Thoracic aorta endothelial cell (primary cell): ENCODE measurements around a stretch of chr10.

DNA sequence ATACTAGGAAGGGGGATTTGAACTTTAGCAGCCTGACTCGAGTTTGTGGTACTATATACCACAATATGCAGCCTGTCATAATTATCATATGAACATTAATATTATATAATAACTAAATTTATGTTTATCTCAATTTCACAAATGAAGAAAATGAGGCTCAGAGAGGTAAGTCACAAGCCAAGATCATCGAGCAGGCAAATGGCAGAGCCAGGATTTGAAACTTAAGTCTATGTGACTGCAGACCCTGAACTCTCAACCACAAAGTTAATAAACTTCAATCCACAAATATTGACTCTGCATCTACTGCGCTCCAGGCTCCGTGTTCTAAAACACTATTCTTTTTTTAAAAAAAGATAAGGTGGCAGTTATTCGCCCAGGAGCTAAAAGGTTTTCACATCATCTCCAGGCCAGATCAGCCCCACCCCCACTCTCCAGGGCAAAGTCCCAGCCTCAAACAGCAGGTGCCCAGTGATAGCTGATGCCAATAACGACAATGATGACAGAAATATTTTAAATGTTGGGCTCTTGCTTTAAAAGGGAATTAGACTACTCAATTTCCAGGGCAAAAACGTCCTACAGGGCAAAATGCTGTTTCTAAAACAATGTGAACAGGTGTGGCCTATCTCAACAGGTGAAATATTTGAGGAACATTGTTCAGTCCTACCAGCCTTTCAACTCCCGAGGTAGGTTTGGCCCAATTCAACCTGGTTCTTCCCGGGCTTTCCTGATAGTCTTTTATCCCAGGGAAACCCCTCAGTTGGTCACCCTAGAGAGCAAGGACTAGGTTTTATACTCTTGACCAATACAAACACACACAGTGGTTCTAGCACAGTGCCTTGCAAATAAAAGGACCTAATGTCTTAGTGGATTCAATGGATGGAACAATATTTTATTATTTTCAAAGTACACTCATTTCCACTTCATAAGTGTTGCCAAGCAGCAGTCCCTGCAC is 85.2 kb downstream of the SORBS1 start:
- CAGE, long polyA plus RNA, result no peak

DNA sequence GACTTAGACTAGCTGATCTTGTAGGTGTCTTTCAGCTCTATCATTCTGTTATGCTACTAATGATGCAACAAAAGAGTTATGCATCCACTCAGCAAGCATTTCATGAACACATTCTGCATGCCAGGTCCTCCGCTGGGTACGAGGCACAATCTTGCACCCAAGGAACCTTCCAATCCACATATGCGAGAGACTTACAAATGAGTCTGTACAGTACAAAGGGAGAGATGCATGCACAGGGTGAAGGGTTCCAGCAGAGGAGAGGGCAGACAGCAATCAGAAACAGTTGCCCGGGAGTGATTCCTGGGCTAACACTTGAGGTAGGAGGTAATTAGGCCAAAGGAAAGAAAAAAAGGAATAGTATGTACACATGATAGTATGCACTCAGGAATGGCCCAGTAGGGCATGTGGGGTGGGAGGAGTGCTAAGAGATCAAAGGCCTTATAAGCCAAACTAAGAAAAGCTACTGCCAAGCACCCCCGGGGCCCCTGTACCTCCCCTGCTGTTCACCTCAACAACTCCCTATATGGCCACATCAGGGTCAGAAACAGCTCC is 80.5 kb downstream of the SORBS1 start:
- CAGE, long polyA plus RNA, result no peak

DNA sequence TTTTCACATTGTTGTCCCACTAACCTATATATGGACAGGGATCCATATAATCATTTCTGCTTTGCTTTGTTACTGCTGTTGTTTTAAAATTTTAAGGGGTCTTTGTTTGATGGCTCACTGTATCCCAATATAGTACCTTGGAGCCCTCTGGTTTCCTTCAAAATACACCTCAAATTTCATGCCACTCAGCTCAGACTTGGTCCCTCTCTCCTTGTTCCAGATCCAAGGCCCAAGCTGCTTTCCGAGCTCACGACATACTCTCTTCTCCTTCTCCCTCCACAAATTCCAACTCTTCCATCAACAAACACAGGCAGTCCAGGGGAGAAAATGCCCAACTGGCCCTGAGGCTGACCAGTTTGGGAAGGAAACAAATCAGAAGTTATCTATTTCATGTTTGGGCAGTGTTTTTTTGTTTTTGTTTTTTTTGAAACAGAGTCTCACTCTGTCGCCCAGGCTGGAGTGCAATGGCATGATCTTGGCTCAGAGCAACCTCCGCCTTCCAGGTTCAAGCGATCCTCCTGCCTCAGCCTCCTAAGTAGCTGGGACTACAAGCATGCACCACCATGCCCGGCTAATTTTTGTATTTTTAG is 65.6 kb downstream of the SORBS1 start:
- CAGE, long polyA plus RNA, result no peak

DNA sequence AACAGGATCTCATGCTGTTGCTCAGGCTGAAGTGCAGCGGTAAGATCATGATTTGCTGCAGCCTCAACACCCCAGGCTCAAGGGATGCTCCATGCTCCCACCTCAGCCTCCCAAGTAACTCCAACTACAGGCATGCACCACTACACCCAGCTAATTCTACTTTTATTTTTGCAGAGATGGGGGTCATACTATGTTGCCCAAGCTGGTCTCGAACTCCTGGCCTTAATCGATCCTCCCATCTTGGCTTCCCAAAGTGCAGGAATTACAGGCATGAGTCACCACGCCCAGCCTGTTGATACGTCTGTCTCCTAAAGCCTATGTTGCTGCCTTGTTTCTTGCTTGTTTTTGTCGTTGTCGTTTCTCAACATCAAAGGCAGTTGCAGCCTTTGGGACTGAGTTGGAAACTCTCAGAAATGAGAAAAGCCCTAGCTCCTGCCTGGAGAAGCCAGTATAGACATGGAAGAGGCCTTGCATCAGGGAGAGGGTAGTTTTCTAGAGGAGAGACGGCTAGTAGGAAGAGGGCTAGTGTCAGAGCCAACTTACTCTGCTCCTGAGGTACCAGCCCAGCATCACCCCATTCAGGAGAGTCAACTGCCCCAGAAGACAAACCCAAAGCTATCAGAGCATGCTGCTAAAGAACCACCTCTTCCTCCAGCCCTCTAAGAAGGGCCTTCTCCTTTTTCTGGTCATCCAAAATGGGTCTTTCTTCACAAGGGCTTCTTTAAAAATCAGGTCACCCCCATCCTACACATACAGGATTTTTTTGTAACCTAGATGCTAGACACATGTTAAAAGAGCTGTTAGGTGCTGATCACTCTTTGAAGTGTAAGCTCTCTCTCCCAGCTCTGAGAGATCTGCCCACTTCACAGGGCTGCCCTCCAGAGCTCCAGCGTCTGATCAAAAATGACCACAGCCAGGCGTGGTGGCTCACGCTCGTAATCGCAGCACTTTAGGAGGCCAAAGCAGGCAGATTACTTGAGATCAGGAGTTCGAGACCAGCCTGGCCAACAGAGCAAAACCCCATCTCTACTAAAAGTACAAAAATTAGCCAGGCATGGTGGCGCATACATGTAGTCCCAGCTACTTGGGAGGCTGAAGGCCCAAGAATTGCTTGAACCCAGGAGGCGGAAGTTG is 49.6 kb downstream of the SORBS1 start:
- CAGE, long polyA plus RNA, result no peak

DNA sequence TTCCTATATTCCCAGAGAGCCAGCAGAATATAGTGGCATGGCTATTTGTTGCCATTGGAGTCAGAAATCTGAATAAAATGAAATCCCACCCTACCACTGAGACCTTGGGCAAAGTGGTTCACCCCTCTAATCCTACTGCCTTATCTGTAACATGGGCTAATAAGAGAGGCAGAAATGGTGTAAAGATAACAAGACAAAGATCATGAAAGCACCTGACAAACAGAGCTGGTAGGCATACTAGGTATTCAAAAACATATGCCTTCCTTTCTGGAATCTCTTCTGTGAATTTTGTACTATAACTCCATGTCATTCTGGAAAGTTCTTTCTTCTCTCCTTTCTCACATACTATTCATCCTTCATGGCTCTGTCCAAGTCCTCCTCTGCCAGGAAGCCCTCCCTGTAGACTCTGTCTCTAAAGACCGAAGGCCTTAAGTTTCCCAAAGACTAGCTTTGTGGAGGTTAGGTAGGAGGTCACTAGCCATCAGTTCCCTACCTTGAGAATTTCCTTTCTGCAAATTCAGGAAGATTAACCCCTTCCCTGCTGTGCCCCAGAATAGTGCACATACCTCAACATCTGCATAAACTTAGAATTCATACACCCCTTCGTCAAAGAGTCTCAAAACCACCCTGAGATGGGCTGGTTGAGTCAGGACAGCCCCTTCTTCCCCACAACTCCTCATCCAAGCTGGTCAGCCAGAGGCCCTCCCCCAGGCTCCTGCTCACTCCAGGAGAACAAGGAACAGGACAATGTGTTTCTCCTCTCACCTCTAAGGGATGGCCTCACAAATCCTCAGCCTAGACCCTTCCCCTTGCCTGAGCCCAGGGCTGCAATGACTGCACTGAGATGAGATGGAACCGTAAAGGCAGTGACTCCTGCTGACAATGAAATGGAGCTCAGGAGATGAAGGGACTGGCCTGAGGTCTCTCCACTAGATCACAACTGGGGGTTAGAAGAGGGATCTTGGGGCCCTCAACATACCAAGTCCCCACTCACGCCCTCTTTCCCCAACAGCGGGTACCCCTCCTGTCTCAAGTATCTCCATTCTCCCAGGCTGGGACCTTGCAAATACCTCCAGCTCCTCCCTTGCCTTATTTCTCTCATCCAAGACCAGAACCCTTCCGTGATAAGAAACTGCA is 20.5 kb downstream of the SORBS1 start:
- CAGE, long polyA plus RNA, result no peak

- CAGE, long polyA plus RNA, result no peak
These were observed 817 bp downstream of the SORBS1 start for GRCh38 chr10:95559976-95561132.

- CAGE, long polyA plus RNA, result no peak
These were observed 28.0 kb downstream of the ALDH18A1 start for GRCh38 chr10:95628158-95629361.

DNA sequence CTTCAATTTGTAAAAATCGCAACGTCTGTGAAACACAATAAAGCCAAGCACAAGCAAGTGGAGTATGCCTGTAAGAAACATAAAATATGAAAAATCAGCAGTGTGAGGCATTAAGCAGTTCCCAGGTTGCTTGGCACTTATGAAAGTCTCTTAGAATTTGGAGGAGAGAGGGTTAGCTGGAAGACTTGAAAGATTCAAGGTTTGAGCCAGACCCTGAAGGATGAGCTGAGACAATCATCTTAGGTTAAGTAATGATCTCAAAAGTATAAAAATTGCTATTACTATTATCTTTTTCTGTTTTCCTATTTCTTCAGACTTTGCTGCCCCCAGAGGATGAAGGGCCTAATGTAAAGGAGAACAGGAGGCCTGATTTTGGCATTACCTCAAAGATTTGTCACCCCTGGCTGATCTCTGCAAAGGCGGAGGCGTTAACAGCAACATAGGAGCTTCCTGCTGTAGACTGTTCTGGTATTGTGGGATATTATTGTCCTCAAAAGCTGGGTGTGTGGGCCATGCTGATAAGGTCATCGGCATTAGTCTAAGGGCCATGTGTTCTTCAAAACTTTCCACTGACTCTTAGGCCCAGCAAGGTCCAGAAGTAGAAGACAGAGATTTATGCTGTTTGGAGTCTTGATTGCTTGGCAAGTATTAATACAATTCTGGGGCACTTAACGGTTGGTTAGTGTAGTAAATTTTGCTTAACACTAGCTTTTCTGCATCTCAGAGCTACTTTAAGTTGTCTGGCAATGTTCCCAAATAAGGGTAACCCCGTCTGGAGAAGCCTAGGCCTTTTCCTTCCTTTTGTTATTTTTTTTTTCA is 14.2 kb upstream of the ENTPD1 start:
- CAGE, long polyA plus RNA, result no peak

DNA sequence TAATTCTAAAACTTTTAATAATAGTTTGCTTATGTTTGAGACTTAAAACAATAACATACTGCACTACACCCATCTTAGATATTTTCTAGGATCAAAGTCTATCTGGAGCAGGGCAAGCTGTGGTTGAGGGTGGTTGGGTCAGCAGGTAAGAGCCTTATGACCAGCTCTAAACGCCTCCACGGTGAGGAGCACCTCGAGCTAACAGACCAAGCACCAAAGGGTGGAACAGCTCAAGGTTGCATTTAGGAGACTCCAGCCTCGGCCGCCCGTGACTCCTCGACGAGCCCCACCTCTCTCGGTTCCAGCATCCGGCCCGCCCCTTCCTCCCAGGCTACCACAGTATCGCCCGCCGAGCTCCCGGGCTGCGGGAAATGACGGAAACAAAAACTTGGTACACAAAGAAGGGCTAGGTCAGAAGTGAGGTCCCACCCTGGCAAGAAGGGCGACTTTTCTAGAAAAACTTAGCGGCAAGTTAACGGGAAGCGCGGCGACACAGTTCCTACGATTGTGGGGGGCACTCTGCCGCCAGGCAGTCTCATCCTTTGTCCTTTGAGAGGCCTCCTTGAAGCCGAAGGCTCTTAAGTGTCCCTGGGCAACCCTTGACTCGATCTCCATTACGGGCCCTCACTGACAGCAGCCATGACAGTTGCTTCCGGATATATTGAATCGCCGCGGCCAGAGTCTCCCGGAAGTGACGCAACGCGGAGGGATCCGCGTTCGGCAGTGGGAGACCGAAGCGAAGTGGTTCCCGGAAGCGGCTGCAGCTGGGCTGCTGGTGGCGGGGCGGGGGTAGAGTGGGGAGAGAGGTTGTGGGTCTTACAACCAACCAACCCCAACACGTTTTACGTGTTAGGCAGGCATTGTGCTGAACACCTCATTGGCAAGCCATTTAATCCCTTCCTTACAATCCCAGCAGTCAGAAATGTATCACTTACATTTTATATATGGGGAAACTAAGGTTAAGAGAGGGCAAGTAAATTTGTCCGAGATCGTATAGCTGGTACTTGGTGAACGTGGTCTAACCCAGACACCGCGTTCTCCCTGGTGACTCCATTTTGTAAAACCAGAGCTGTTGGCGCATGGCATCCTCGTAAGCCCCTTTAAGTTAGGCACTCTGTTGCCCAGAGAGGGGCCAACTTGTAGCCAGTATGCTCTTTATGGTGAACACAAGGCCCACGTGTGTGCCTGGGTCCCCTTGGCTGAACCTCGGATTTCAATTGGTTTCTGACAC is 40.1 kb upstream of the ZNF518A start:
- CAGE, long polyA plus RNA, result no peak

DNA sequence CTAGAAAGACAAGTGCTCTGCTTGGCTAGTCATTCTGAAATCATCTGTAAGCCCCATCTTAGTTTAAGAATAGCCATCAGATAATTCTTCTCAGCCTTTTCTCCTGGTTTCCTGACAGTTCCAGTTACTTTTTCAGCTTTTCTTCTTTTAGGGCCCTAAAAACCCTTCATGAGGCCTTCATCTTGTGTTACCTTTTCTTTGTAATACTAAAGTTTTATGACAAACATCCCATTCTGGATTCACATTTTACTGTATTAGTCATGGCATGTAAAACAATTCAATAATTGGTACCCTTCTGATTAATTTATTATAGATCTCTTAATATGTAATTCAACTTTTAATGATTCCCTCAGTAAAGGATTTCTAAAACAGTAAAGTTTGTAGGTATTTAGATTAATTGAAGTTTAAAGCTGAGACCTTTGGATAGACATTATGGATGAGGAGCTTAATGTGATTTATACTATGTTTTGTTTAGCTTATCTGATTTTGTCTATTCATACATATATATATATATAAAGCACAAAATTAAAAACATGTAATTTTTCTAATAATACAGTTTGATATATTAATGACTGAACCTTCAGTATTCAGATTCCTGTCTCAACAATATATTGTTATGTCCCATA is 24.6 kb downstream of the ZNF518A start:
- CAGE, long polyA plus RNA, result no peak

- CAGE, long polyA plus RNA, result no peak
These were observed 27.1 kb downstream of the ZNF518A start for GRCh38 chr10:96156854-96157855.

- CAGE, long polyA plus RNA, result no peak
These were observed 11.3 kb downstream of the BLNK start for GRCh38 chr10:96260055-96260560.

- CAGE, long polyA plus RNA, result no peak
These were observed 1.5 kb downstream of the BLNK start for GRCh38 chr10:96269777-96270379.

DNA sequence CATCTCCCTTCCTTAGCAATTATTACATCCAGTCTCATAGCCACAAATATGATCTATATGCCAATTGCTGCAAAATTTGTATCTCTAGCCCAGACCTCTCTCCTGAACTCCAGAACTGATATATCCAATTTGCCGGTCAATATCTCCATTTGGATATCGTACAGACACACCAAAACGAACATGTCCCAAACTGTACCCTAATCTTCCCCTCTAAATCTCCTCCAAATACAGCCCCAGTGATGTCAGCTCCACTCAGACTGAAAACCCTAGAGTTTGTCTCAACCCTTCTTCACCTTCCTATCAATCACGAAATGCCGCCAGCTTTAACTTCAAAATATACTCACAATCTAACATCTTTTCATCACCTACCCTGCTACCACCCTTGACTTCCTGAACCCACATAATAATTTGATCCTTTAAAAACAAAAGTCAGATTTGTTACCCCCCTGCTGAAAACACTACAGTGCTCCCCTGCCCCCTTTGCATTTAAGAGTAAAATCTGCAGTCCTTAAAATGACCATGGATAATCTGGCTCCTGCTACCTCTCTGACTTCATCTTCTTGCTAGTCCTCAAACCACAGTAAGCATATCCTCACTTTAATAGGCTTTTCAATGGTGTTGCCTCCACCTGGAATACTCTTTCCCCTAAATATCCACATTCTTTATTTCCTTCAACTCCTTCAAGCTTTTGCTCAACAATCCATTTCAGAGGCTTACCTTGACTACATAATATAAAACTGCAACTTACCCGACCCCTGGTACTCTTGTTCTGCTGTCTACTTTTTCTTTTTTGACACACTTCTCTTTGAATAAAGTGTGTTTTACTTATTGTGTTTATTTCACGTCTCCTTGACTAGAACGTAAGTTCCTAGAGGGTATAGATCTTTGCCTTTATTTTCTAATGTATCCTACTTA is 29.5 kb downstream of the TM9SF3 start:
- CAGE, long polyA plus RNA, result no peak

GRCh38 chr10:96561795-96562294 is 25.0 kb downstream of the TM9SF3 start:
- CAGE, long polyA plus RNA, result no peak

GRCh38 chr10:96599040-96599325 is 12.2 kb upstream of the TM9SF3 start:
- CAGE, long polyA plus RNA, result no peak

GRCh38 chr10:96658118-96658684 is 62.1 kb downstream of the PIK3AP1 start:
- CAGE, long polyA plus RNA, result no peak

- CAGE, long polyA plus RNA, result no peak
These were observed 56.5 kb downstream of the PIK3AP1 start for GRCh38 chr10:96663740-96664225.

GRCh38 chr10:96695272-96695685 is 25.0 kb downstream of the PIK3AP1 start:
- CAGE, long polyA plus RNA, result no peak

DNA sequence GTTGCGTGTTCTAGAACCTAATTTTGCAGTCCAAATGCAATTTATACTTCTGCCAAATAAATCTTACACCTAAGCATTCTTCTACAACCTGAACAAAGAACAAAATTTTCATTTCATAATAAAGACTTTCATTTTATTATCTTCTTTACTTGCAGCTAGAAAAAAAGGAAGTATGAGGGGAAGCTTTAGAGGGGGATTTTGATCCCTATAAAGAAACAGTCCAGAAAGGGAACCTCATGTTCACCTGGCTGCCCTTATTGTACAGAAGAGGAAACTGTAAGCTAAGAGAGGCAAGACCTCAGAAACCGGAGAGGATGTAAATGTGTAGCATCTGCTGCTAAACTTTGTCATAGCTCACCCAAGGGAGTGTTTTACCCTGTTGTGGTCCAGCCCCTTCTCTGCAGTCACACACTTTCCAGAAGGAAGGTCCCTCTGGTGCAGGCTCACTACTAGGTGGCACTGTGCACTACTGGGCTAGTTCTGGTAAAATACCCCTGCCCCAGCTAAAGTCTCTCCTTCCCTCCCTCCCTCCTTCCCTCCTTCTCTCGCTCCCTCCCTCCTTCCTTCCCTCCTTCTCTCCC is 42.6 kb upstream of the LCOR start:
- CAGE, long polyA plus RNA, result no peak